AG04450 (cell line): ENCODE results near the genes KAZALD1, NOLC1 and C10orf95.

- CAGE, long polyA plus RNA = no peak
- RRBS = no CpG with 5 or more reads among the region's 4 CpGs
Measured at GRCh38 chr10:100986103-100986780, 1.1 kb downstream of the MRPL43 start.

GRCh38 chr10:101017956-101018927 is 12.7 kb downstream of the PDZD7 start:
- CAGE, long polyA plus RNA = no peak
- RRBS = 31% methylated on average over 8 of the region's 36 CpGs

DNA sequence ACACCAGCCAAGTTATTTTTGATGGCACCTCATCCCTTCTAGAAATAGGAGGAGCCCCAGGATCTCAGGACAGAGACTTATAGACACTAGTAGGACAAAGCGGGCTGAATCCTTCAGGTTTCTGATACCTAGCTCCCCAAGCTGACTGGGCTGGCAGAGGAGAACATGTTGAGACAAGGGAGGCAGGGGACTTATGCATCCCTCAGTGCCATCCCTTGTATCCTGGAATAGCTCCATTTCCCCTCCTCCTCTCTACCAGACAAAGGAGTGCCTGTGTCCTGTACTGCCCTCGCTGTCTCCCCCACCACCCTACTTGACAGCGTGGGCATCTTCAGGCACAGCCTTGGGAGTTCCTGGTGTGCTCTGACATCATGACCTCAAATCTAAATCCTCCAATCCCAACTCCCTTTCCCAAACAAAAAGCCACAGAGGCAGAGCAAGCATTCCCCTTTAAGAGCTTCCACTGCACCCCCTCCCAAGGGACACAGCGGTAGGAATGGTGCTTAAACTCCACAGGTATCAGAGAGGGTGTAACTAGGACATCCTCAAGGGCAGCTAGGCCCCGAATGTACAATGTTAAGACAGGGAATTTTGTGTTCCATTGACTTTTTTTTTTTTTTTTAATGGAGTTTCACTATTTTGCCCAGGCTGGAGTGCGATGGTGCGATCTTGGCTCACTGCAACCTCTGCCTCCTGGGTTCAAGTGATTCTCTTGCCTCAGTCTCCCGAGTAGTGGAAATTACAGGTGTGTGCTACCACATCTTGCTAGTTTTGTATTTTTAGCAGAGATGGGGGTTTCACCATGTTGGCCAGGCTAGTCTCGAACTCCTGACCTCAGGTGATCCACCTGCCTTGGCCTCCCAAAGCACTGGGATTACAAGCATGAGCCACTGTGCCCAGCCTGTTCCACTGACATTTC is 9.2 kb downstream of the SFXN3 start:
- CAGE, long polyA plus RNA = no peak
- RRBS = no CpG with 5 or more reads among the region's 9 CpGs

GRCh38 chr10:101046678-101047099 is 15.1 kb upstream of the KAZALD1 start:
- CAGE, long polyA plus RNA = no peak
- RRBS = no CpG with 5 or more reads among the region's 14 CpGs

DNA sequence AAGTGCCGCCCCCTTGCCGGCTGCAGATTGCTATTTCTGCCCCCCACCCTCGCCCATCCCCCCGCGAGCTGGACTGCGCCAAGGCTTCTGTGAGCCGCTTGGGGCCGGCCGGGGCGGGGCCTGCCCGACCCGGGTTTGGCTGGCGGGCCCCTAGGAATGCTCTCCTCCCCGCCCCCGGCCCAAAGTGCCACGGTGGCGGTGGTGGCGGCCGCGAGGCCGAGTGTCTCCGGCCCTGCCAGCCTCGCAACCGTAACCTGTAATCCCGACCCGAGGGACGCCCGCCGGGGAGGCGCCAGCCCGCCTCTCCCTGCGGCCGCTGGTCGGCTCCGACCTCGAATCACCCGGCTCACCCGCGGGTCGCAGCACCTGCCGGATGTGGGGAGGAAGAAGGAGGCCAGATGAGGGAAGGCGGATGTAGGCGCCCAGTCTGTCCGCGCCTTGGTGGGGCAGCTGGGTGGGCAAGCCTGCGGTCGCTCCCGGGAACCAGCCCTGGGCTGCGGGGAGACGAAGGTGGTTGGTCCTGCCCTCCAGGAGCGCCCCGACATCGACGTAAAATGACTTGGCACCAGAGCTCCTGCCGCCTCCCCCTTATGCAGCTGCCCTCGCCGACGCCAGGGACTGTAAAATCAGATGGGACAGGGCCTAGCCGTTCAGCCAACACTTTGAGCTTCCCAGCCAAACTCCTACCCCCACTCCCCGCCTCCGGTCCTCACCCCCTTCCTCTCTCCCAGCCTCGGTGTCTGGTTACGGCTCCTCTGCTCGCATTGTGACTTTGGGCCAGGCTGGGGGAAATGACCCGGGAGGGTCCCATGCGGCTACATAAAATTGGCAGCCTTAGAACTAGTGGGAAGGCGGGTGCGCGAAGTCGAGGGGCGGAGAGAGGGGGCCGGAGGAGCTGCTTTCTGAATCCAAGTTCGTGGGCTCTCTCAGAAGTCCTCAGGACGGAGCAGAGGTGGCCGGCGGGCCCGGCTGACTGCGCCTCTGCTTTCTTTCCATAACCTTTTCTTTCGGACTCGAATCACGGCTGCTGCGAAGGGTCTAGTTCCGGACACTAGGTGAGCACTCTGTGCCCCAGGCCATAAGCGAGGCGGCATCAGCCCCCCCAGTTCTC is at the start of gene KAZALD1:
TSS of gene KAZALD1 (plus strand) at position 929 of the 1,111 bp plus-strand sequence.
- CAGE, long polyA plus RNA = no peak
- RRBS = 4% methylated on average over 50 of the region's 85 CpGs

- CAGE, long polyA plus RNA = no peak
- RRBS = 2% methylated on average over 13 of the region's 26 CpGs
Measured at GRCh38 chr10:101123538-101123869, 7.6 kb upstream of the TLX1 start.

DNA sequence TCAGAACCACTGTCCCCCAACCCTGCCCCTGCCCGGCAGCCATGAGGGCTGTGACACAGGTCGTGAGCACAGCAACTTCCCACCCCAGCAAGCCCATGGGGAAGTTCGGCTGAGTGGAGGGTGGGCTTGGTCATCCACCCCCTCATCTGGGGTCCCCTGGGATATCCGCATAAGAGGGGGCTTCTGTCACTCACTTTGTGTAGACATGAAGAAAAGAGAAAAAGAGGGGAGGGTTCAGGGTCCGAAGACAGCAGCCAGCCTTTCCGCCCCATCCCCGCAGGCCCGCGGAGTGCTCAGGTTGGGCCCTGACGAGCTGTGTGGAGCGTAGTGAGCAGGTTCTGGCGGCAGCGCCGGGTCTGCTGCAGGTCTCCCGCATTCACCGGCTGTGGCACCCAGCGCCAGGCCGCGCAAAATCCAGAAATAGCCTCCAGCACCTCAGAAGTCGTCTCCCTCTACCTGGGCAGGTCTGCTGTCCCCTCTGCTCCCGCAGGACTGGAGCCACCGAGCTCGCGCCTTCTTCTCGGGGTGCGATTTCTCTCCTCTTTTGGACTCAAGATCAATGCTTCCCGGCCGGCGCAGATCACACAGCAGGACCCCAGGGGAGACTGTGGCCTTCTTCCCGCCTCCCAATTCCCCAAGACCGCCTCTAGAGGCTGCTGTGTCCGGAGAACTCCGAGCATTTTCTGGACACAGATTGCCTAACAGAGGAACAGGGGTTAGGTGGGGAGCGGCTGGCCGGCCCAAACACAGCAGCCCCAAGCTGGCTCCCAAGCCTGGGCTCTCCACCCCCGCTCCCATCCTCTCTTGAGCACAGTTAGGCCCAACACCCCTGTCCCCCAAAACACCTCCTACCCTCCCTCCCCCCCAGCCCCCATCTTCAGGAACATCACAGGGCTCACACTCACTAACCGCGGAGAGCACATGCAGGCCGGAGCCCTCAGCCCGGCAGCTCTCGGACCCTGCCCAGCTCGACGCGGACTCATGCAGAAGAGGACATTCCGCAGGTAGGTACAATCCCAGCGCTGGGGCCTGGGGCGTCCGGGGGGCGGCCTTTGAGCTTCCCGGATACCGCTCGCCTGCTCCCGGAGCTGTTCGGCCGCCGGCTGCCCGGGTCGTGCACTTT is 8.4 kb downstream of the TLX1 start:
- CAGE, long polyA plus RNA = no peak
- RRBS = 2% methylated on average over 17 of the region's 58 CpGs

DNA sequence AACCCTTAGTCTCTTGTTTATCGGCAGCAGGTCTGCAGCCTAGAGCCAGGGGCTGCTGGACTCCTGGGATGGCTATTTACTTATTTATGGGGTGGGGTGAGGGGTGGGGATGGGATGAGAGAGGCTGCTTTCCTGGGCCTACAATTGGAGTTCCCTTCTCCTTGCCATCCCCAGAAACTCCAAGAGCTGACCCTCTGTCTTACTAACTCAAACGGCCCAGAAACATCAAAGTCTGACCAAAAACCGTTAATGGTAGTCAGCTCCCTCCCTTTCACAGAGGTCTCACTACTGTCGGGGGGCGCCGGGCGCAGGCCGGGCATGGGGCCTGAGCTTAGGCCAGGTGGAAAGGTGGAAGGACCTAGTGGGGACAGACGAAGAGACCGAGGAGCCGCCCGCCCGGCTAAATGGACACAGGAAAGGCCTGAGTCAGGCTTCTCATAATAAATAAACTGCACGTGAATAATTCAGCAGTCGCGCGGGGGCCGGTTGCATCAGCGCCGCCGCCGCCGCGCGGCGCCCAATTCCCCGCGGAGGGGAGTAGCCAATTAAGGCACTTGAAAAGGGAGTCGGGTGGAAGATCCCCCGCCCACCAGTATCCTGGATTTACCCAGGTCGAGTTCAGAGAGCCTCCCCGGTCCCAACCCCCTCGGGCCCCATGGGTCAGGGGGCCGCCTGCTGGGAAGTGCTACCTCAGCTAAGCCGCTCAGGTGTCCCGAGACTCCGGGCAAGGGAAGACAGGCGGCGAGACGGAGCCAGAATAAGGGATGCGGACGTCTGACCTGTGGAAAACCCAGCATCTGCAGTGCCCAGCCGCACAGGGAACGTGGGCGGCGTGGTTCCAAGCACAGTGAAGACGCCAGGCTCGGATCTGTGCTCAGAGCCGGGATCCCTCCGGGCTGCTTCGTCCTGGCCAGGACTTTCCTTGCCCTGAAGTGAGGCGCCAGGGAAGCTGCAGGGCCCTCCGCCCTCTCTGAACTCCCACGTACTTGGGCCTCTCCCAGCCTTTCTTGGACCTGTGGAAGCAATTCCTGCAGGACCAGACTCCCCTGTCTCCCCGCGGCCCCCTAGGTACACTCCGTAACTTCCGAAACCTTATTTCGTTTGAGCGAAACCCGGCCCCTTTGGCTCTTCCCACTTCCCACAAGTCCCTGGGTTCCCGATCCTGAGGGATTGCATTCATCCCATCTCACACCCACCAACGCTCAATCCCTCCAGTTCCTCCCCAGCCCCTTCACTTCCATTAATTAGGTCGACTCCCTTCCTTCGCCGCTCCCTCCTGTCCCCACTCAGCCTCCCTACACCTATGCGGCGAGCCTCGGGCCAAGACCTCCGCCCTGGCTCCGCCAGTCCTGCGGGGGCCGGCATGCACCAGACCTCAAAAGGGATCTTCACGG is 7.2 kb upstream of the LBX1 start:
- CAGE, long polyA plus RNA = no peak
- RRBS = 2% methylated on average over 16 of the region's 74 CpGs

DNA sequence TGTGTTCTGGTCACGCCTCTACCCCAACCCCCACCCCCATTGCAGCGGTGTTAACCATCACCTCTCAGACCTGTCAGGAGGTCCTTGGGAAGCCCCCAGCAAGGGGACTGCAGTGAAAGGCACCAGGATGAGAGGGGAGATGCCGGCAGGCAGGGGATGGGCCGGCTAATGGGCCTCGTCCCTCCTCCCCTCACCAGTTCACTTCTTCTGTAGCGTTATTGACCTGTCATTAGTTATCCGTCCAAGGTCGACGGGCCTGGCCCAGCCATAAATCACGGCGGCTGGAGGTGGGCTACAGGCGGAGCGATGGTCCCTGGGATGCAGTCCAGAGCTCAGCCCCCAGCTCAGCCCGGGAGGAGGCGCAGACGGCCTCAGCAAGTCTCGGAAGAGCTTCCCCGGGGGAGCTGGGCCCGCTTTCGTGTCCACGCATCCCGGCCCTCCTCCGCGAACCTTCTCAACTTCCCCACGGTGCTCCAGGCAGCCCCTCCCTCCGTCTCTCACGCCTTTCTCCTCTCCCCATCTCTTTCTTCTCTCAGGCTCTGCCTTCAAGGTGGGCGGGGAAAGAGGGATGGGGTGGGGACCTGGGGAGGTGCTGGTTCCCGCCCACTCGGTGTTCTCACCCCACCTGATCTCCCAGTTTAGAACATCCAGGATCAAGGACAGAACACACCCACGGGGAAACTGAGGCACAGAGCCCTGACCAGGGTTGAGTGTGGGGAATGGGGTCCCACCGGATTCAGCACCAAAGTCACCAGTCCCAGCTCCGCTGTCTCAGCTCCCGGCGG is 18.5 kb downstream of the POLL start:
- CAGE, long polyA plus RNA = no peak
- RRBS = 9% methylated on average over 7 of the region's 35 CpGs

- CAGE, long polyA plus RNA = no peak
- RRBS = 98% methylated on average over 8 of the region's 20 CpGs
Measured at GRCh38 chr10:101579197-101579737, 8.8 kb downstream of the POLL start.

GRCh38 chr10:101782678-101783187 is 513 bp downstream of the NPM3 start:
- CAGE, long polyA plus RNA = no peak
- RRBS = 7% methylated on average over 1 of the region's 27 CpGs

DNA sequence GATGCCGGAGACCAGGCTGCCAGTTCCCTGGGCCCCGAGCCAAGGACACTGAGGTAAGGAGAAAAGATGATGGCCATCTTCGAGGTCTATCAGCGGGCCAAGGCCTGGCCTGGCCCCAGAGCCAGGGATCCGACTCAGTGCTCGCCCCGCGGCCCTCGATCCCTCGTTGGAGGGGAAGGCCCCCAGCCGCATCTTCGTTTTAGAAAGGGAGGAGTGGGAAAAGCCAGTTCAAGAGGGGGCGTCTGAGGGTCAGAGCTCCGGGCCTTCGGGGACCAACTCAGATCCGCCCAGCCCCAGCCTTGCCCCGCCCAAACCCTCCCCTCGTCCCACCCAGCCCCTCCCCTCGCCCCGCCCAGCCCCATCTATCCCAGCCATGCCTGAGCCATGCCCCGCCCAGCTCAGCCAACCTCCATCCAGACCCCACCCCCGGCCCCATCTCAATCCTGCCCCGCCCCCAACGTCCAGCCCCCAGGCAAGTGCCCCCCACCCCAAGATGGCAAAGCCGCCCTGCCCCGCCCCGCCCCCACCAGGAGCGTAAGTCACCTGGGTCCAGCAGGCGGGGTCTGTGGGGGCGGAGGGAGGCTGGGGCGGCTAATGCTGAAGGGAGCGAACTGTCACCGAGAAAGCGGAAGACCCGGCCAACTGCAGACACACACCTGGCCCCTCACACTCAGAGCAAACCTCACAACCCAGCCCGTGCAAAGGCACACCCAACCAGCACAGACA is 11.2 kb upstream of the OGA start:
- CAGE, long polyA plus RNA = no peak
- RRBS = no CpG with 5 or more reads among the region's 36 CpGs

- CAGE, long polyA plus RNA = no peak
- RRBS = no CpG with 5 or more reads among the region's 3 CpGs
Measured at GRCh38 chr10:101967999-101968662, 87.8 kb downstream of the ARMH3 start.

DNA sequence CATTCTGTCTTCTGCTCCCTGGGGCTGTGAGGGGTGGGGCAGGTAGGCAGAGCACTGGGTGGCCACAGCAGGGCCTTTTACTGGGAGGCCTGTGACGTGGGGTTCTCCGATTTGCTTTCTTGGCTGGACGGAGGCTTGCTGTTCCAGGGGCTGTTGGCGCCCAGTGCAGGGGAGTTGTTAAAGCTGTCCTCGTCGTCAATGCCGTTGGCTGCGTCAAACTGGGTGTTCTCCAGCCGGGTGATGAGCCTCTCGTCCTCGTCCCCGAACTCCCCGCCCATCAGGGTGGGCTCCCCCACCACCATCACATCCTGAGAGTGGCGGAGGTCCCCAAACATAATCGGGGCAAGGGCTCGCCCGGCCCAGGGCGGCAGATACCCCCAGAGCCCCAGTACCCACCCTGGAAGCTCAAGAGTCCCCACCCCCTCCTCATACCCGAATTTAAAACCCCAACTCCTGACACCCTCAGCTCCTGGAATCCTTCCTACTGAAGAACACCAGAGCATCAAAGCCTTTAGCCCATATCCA is 12.1 kb downstream of the LDB1 start:
- CAGE, long polyA plus RNA = no peak
- RRBS = no CpG with 5 or more reads among the region's 19 CpGs

DNA sequence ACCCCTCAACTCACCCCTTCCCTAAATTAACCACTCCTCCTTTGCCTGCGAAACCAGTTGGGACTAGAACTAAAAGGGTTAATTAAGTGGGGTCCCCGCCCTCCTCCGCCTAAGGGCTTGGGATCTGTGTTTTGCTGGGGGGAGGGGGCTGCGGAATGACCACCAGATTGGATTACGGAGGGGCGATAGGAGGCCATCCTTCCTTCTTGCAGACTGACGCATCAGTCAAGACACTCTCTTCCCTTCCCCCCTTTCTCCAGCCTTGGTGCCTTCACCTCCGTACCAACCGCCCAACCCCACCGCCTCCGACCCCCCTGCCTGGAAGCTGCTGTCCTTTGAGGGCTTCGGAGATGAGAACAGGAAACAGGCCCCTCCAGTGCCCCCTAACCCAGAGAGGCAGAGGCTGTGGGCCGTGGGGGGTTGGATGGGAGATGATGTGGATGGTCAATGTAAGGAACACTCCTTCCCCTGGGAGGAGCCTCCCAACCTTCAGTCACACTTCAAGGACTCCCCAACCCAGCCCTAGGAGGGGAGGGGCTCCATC is 909 bp upstream of the LDB1 start:
- CAGE, long polyA plus RNA = start-site peak on the minus strand centred at position 391 of the sequence, 72 bp wide, 23 and 59 reads in 2 replicates
- RRBS = no CpG with 5 or more reads among the region's 13 CpGs

DNA sequence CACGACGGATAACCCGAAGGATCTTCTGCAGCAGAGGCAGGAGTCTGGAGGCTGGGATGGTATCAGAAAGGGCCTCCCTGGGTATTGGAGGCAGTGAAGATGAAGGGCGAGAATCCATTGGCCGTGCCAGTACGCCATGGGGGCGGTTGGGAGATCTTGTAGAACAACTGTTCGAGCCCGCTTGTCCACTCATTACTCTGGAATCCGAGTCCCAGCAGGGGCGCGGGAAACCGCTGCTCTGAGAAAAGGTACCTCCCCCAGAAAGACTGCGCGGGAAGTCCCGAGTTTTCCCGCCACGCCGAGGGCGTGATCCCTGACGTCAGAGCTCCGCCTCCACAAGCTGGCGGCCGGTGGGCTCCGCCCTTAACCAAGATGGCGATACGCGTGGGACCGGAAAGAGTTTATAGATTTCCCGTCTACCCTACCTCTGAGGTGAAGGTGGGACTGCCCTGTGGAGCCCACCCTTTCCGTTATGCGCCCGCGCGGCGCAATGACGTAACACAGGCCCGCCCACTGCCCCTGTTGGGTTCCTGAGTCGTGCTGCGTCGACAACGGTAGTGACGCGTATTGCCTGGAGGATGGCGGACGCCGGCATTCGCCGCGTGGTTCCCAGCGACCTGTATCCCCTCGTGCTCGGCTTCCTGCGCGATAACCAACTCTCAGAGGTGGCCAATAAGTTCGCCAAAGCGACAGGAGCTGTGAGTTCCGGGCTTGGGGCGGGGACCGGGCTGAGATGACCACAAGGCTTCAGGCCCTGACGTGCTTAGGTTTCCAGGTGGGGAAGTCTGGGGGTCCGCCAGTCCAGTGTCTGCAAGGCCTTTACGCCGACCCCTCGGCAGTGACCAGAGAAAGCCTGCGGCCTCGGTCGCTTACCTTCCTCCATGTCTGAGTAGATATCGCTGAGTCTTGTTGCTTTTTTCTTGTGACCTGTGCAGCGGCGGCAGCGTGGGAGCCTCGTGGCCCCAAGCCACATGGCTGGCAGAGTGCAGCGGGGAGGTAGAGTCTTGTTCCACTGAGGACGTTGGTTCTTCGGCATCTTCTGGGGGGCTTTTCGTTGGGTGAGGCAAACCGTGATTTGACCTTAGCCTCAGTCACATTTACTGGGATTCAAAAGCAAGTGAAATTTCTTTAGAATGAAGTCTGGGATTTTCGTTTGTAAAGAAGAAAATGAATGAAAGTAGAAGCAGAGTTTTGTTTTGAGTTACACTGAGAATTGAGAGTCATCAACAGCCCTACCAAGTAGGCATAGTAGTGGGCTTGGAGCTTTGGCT is at the start of gene NOLC1:
TSS of gene NOLC1 (plus strand) at position 557 of the 1,271 bp plus-strand sequence.
- CAGE, long polyA plus RNA = start-site peak on the plus strand centred at position 532 of the sequence, 72 bp wide, 7,897 and 7,407 reads in 2 replicates
- RRBS = 2% methylated on average over 8 of the region's 79 CpGs

DNA sequence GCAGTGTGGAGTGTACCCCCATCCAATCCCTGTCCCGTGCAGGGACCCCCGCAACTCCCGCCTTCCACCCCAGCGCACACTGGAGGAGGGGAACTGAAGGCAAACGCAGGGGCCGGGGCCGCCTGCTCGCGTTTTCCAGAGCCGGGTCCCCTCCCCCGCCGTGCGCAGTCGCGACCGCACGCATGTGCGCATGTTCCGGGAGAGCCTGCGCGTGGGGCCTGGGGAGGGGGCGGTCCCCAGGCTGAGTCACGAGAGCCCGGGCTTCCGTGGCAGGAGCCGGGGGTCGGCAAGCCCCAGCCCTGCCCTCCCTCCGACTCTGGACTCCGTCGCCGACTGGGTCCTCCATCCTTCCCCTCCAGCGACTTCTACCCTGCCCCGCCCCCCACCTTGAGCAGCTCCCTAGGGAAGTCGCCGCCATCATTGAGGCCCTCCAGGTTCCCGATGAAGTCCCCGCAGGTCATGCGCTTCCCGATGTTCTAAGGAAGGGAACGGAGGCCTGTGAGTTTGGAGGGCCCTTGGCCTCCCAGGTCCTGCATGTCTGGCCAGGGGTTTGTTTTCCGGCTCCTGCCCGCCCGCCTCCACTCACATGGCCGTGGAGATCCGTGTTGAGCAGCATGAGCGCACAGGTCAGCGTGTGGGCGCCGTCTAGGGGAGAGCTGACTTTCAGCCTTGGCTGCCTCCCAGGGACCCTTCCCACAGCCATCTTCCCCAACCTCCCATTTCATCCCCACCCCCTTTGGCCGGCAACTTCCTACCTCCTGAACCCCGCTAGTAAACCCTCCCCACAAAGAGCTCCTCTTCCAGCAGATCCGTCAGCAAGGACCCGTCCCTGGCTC is 7.9 kb downstream of the PSD start:
- CAGE, long polyA plus RNA = no peak
- RRBS = 4% methylated on average over 15 of the region's 53 CpGs

GRCh38 chr10:102419940-102420486 is 623 bp upstream of the FBXL15 start:
- CAGE, long polyA plus RNA = no peak
- RRBS = no CpG with 5 or more reads among the region's 22 CpGs

DNA sequence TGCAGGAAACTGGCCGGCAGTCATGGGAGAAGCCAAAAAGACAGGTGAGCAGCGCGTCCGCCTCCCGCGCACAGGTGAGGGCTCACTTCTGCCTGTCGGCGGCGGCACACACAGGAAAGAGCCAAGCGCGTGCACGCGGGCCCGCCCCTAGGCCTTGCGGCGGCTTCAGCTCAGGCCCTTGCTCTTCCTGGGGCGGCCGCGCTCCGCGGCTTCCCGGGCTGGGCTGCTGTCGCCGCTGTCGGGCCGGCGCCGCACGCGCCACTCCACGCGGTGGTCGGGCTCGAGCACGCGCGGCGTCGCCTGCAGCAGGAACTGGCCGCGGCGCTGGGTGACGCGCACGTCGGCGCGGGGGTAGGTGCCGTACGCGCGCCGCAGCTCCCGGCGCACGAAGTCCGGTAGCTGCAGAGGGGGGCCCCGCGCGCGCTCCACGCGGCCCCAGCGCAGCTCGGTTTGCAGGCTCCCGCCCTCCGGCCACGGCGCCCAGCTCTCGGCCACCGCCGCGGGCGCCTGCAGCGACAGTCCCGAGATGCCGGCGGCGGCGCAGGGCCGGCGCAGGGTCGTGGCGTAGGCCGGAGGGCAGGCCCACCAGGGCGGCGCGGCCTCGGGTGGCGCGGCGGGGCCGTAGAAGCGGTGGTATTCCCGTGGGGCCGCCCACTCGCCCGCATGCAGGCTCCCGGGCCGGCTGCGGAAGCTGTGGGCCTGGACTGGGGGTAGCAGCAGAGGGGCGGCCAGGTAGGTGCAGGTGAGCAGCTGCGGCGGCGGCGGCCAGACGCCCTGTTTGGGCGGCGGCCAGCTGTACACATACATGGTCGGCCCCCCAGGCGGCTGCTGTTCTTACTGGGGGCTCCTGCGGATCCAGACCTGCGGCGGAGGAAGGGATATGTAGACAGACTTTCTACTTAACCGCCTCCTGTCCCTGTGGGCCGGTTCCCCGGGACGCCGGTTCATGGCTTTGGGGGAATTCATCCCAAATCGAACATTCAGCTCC is 762 bp downstream of the C10orf95 start:
- CAGE, long polyA plus RNA = no peak
- RRBS = 1% methylated on average over 29 of the region's 120 CpGs

GRCh38 chr10:102451275-102452227 is at the start of gene C10orf95:
Gene C10orf95, minus strand, starts transcription at chr10:102451543.
- CAGE, long polyA plus RNA = no peak
- RRBS = 17% methylated on average over 1 of the region's 26 CpGs